Ureter (tissue), 1 donor: ENCODE data around the genes GPI, PDCD2L, ZNF302, ZNF30, SCN1B and FXYD7.

GRCh38 chr19:33795193-33795691 is 1.4 kb upstream of the KCTD15 start:
- PRO-cap = bidirectional peak, plus-strand start at chr19:33795620, minus-strand start at chr19:33795825

- PRO-cap = no peak
These were observed 7.4 kb downstream of the KCTD15 start for GRCh38 chr19:33803961-33804665.

GRCh38 chr19:34230813-34231896 is 23.2 kb upstream of the GARRE1 start:
- PRO-cap = unidirectional peak, plus-strand start at chr19:34230932

- PRO-cap = no peak
These were observed 32.7 kb upstream of the GPI start for GRCh38 chr19:34332340-34332741.

- PRO-cap = no peak
These were observed 27.3 kb upstream of the GPI start for GRCh38 chr19:34337720-34338148.

- PRO-cap = unidirectional peak, plus-strand start at chr19:34364992; bidirectional peak, plus-strand start at chr19:34365196, minus-strand start at chr19:34365095
These were observed at the start of gene GPI for GRCh38 chr19:34364705-34365494. Gene GPI, plus strand, starts transcription at chr19:34365196.

- PRO-cap = no peak
These were observed 10.7 kb downstream of the GPI start for GRCh38 chr19:34375491-34376211.

- PRO-cap = no peak
These were observed at the start of gene PDCD2L for GRCh38 chr19:34403756-34404516. Gene PDCD2L, plus strand, starts transcription at chr19:34404399.

DNA sequence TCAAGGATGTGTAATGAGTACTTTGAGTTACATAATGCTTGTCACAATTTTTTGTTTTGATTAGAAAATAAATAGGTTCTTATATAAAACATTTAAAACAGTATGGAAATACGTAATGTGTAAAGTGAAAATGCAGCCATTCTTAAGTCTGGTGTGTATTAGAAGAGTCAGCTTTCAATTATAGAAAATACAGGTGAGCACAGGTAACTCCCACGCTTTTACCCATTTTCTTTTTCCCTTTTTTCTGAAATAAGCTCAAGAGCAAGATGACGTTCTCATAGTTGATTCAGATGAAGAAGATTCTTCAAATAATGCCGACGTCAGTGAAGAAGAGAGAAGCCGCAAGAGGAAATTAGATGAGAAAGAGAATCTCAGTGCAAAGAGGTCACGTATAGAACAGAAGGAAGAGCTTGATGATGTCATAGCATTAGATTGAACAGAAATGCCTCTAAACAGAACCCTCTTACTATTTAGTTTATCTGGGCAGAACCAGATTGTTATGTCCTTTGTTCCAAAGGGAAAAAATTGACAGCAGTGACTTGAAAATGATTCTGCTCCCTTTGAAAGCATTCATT is 12.7 kb upstream of the WTIP start:
- PRO-cap = no peak

GRCh38 chr19:34675664-34676264 is 1.2 kb downstream of the SCGB2B2 start:
- PRO-cap = no peak

- PRO-cap = bidirectional peak, plus-strand start at chr19:34677739, minus-strand start at chr19:34677574; bidirectional peak, plus-strand start at chr19:34678002, minus-strand start at chr19:34677911
These were observed at the start of gene ZNF302 for GRCh38 chr19:34677151-34678081. Gene ZNF302, plus strand, starts transcription at chr19:34677678.

DNA sequence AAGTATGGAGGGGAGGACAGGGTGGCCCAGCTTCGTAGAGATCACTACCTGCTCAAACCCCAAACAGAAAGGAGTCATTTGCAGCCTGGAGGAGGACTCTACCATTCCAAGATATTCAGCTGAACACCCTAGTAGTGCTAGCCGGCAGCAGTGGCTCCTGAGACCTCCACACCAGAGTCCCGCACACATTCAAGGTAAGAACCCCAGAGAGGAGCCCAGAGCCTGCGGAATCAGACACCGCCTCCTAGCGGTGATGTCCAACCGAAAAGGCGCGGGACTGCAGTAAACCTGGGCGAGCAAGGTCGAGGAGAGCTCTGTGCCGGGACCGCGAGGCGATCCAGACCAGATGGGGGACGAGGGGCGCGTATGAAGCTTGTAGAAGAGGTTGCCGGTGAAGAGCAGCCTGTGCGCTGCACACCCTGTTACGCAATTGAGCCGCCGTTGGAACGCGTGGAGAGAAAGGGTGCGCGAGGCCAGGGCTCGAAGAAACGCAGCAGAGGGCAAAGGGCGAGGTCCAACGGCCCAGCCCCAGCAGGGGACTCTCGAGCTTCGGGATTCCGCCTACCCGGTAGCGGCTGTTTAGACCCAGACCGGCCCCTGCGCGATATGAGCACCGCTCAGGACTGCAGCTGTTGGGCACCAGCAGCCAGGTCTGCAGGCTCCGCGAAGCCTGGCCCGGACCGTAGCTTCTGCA is 65.7 kb upstream of the ZNF599 start:
- PRO-cap = no peak

DNA sequence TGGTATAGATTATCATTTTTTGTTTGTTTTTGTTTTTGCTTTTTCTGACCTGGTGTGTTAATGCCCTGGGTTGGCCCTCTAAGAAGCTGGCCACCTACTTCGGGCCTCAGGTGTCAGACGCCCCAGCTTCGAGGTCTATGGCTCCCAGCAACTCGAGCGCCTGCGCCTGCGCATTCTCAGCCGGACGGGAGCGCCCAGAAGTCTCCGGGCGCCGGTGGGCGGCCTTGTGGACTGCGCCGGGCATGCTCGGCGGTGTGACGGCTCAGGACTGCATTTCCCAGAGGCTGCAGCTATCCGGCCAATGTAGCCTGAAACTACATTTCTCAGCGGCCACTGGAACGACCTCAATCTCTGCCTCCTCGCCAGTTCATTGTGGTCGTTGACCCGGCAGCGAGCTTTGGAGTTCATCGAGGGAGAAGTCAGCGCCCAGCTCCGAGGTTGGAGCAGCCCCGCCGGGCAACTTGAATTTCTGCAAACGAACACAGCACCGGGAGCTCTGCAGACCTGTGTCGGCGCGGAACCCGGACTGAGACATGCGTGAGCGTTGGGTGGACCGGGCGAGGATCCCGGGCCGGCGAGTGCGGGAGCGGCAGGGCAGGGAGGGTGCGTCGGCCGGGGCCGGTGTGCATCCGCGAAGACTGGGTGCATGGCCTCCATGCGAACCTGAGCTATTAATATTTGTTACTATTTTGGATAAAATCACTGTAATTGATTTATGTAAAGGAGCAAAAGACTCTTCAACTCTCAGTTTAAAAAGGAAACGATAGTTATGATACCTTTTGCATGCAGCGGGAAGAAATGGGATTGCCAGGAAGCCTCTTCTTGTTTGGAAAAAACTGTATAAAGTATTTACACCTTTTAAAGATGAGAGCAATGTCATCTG is at the start of gene ZNF30:
Gene ZNF30 (plus strand): TSS at position 224 of the 883 bp plus-strand sequence.
- PRO-cap = bidirectional peak, plus-strand start at position 231 of the sequence, minus-strand start at position 154 of the sequence

GRCh38 chr19:35026670-35026987 is 3.6 kb upstream of the SCN1B start:
- PRO-cap = no peak

- PRO-cap = bidirectional peak, plus-strand start at chr19:35030470, minus-strand start at chr19:35030361
These were observed at the start of gene SCN1B for GRCh38 chr19:35030245-35030954. Gene SCN1B, plus strand, starts transcription at chr19:35030470.

GRCh38 chr19:35030955-35031709 is 862 bp downstream of the SCN1B start:
- PRO-cap = bidirectional peak, plus-strand start at chr19:35031244, minus-strand start at chr19:35031153

- PRO-cap = no peak
These were observed 836 bp upstream of the FXYD3 start for GRCh38 chr19:35114593-35115380.

DNA sequence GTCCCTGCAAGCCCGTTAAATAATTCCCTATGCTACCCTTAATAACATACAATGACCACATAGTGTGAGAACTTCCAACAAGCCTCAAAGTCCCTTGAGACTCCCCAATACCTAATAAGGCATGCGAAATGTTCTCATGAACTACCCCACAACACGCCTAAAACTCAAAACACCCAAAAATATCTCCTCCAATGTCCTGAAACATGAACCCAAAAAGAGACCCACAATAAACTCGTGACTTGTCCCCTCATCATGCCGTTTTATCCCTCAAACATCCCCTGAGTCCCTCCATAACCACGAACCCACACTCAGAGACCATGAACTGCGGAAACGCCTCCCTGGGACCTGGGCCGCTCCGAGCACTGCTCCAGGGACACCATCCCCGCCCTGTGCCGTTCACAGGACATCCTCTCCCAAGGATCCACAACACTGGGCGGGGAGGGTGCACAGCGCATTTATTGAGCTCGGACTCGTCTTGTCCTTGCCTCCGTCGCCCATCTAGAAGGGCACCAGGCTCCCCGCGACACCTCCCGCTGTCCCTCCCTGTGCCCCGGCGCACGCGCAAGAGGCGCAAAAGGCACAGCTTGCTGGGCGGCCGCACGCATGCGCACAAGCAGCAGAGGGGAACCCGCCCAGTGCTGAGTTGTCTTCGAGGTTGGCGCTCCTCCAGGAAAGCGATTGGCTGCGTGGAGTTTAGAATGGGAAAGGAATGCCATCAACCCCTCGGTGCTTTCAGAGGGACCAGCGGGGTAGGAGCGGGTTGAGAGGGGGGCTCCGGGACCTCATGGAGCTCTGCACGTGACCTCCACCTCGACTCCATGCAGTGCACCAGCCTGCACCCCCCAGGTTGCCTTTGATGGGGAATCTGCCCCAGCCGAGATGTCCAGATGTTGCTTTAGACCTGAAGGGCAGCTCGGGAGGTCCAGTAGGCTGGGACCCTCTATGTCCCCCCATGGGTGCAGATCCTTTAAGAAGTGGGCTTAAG is 8.7 kb downstream of the FXYD3 start:
- PRO-cap = bidirectional peak, plus-strand start at position 677 of the sequence, minus-strand start at position 547 of the sequence

- PRO-cap = no peak
These were observed 8.2 kb downstream of the LGI4 start for GRCh38 chr19:35126603-35127183.

DNA sequence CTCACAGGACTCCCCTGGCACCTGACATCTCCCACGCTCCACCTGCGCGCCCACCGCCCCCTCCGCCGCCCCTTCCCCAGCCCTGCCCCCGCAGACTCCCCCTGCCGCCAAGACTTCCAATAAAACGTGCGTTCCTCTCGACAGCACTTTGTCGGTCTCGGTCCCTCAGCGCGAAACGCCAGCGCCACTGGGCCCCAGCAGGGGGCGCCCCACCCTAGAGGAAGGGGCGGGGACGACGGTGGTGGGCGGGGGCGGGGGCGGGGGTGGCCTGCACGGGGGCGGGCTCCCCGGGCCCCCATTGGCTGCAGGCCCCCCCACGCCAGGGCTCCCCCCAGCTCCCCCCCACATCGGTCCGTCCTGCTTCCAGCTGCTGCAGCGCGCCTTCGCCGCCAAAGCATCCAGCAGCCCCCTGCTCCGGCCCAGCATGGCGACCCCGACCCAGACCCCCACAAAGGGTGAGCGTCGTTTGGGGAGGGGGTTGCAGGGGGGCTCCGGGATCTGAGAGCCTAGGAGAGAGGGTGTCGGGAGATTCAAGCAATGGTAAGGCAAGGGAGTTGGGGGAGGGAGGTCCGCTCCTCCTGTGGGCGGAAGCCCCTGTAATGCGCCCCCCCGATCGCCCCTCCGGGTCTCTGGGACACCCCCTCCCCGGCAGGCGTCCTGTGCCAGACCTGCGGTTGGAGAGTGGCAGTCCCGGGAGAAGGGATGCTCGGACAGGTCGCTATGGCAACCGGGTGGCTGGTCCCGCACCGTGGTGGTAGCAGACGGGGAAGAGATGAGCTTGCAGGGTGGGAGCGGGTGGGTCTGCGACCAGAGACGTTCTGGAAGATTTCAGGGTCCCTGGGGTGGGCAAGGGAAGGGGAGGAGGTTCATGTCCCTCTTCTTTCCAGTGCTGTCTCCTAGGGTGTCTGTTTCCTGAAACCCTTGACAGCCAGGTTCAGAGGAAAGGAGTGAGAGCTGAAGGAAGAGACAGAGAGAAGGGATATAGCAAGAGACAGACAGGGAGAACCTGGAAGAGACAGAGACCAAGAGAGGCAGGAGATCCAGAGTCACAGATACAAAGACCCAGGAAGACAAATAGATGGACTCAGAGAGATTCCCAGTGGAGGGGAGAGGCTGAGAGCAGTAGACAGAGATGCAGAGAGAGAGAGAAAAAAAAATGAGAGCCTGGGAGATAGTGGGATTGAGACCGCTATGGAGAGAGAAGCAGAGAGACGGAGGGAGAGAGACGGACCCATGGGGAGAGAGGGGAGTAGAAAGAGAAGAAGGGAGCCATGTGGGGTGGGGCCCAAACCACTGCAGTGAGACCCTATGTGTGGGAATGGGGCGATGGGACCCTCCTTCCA is at the start of gene FXYD7:
Gene FXYD7 (plus strand): TSS at position 346 of the 1,343 bp plus-strand sequence.
- PRO-cap = no peak